AG09309 (cell line): ENCODE measurements around a stretch of chr7.

DNA sequence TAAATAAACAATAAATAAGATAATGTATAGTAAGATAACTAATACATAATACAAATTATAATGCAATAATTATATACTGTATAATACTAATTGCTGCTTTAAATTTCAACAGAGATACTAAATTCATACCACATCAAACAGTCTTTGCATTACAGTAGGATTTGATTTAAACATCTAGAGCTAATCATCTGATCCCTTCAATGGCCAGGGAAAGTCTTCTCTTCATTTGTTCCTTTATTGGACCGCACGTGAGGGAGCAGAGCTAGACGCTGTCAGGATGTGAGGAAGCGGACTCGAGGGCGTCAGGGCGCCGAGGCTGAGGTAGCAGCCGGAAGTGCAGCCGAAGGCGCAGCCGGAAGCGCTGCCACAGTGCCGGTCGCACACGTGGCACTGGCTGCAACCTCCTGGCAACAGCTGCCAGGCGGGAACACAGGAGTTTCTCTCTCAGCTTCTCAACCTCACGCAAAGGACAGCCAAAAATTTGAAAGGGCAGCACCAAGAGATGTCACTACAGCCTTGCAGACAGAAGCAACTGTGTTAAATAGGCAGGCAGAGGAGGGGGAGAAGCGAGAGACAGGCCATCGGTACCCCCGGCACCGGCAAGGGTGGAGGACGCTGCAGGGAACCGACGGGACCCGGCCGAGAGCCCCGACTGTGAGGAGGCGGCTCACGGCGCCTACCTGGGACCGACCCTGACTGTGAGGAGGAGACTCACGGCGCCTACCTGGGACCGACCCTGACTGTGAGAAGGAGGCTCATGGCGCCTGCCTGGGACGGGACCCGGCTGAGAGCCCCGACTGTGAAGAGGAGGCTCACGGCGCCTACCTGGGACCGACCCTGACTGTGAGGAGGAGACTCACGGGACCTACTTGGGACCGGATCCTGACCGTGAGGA is 32.4 kb downstream of the VIPR2 start:
- RRBS: 25% methylated on average over 4 of the region's 45 CpGs